Tongue (tissue), 2 donors: ENCODE measurements around the gene ARPIN.

- RAMPAGE, long total RNA: no peak
Observed at GRCh38 chr15:88652852-88653298, 14.1 kb downstream of the ISG20 start.

DNA sequence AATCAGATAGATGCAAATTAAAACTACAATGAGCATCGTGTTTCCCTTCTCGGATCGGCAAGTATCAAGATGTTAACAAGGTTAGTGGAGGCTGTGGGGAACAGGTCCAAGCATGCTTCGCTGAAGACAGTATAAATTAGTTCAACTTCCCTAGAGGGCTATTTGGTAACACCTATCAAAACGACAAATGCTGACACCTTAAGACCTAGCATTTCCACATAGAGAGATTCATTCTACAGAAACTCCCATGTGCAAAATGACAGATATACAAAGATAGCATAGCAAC, 449 bp upstream of the MFGE8 start:
- RAMPAGE, long total RNA: no peak

DNA sequence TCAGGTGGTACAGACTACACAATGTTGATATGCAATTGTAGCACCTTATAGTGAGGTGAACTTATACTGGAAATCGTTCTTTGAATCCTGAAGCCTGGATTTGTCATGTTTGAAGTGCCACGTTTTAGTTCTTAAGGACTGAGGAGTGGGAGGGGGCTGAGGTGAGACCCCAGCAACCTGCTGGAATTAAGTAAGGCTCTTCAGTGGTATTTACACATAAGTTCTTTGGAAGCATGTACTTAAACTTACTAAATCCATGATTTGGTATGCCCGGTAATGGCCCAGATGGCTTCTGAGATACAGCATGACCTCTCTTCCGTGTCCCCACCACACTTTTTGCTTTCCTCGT, 7.1 kb downstream of the ABHD2 start:
- RAMPAGE, long total RNA: no peak

DNA sequence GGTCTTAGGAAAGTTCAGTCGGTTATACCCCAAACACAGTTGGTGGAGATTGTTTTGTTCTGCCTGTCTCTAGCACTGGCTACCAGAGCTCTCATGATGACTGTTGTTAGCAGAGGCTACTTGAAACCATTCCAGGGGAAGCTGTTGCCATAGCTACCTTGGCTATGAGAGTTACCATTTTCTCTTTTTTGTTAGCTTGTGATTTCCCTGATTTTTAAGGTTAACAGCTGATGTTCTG, 26.7 kb downstream of the ABHD2 start:
- RAMPAGE, long total RNA: no peak

DNA sequence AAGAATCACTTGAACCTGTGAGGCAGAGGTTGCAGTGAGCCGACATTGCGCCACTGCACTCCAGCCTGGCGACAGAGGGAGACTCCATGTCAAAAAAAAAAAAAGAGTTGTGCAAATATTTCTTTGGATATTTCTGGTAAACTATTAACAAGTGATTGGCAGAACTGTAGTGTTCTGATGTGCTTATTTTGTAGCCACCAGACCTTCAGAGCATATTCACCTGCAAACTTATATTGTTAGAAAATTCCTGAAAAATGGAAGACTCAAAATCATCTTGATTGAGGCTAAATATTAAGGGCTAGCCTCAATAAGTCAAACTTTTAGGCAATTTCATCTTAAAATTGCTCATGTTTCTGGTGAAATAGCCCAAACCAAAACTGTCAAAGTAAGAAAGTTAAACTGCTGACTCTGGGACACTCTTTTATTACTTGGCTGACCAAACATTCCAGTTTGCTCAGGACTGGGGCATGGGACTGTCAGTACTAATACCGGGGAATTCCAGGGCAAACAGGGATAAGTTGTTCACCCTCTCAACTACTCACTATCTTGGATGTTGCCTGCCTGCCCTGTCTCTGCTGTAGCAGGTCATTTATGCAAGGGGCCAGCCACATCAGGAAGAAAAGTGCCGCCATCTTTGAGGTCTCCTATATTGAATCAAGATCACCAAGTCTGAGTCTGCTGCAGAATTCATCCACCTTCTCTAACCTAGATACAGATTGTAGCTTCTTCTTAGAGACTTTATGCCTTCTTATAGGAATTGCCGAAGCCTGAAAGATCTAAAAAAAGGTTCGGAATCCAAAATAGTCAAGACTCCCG, 37.1 kb downstream of the ABHD2 start:
- RAMPAGE, long total RNA: no peak

- RAMPAGE, long total RNA: no peak
Observed at GRCh38 chr15:89316338-89317296, 18.0 kb downstream of the POLG start.

GRCh38 chr15:89498090-89498833, 1.9 kb upstream of the RHCG start:
- RAMPAGE, long total RNA: no peak

GRCh38 chr15:89575788-89576743, 797 bp downstream of the TICRR start:
- RAMPAGE, long total RNA: no peak

- RAMPAGE, long total RNA: no peak
Observed at GRCh38 chr15:89631533-89632479, 23.5 kb downstream of the KIF7 start.

GRCh38 chr15:89632822-89634093, 22.0 kb downstream of the KIF7 start:
- RAMPAGE, long total RNA: no peak

DNA sequence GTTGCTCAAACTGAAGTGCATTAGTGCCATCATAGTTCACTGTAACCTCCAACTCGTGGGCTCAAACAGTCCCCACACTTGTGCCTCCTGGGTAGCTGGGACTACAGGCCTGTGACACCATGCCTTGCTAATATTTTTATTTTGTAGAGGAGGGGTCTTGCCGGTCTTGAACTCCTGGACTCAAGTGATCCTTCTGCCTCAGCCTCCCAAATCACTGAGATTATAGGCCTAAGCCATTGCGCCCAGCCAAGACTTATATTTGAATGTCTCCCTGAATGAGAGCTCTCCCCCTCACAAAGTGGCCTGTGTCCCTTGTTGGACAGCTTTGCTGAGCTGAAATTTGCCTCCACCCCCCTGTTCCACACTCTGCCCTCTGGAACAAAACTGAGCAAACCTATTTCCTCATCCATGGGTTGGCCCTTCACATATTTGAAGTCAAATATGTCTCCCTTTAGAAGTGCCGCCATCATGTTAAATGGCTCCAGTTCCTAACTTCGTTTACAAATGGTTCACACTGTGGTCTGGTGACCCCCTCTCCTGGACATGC, 4.8 kb downstream of the PLIN1 start:
- RAMPAGE, long total RNA: no peak

DNA sequence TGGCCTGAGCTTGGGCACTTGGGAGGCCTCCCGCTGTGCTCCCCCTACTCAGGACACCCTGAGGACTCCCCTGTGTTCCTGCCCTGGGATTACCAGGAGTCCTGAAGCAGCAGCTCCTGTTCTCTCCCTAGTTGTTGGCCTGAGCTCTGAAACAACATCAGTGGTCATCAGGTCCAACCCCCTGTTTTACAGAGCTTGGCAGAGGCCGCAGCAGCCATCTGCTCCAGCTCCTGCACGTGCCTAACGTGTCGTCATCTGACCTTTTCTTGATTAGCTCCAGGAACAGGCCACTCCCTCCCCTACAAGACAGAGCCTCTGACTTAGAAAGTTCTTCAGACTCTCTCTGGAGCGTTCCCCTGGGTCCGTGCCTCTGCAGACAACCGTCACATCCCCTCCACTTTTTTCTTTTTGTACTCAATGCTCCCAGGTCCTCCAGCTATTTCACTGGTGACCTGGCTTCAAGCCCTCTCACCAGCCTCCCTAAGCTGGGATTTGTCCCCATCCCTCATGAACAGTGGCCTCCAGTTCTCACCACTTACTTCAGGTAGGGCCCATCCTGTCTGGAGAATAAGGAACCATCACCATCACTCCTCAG, 7.9 kb upstream of the MESP2 start:
- RAMPAGE, long total RNA: no peak

DNA sequence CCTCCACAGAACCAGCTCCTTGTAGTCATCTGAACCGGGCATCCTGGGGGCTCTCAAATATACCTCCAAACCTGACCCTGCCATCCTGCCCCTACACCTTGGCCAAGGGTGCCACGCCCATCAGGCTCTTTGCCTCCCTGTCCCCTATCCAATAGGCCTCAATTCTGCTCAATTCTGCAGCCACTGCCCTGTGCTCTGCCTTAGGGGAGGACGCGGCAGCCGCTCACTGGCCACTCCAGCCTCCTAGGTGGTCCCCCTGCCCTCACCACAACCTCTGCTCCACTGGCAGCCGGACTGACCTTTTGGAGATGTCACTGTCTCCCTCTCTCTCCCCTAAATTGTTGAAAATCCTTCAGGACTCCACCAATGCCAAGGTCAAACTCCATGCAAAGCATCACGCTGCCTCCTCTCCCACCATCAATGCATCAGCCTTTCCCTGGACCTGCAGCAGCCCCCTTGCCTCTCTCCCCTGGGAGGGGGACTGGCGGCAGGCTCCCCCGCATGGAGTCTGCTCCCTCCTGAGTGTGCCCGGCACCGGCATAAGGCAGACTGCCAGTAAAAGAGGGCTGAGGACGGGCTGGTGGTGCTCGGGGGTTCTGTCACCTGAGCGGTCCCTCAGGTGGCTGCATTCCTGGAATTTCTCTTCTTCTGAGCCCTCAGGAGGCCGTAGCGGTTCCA, 9.5 kb upstream of the ANPEP start:
- RAMPAGE, long total RNA: no peak

DNA sequence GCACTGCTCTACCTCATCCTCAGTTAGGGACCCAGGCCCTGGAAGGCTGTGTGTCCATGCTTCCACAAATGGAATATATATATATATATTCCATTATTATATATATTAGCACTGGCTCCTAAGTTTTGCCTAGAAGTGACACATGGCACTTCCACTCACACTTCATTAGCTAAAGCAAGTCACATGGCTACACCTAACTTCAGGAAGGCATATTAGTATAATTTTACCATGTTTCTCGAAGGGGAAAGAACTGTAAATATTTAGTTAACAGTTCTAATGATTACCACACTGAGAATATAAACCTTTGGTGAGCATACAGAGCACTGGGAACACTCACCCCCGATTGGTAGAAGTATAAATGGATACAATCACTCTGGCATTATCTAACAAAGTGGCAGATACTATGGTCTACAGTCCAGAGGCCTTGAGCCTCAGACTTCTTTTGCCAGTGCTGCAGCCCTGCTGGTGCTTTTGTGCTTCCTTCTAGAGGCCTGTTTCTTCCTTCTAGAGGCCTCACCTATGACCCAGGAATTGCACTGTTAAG, 28.6 kb downstream of the AP3S2 start:
- RAMPAGE, long total RNA: no peak

- RAMPAGE, long total RNA: no peak
Observed at GRCh38 chr15:89912167-89913131, at the start of gene ARPIN. ARPIN (minus strand) TSS chr15:89912952.

DNA sequence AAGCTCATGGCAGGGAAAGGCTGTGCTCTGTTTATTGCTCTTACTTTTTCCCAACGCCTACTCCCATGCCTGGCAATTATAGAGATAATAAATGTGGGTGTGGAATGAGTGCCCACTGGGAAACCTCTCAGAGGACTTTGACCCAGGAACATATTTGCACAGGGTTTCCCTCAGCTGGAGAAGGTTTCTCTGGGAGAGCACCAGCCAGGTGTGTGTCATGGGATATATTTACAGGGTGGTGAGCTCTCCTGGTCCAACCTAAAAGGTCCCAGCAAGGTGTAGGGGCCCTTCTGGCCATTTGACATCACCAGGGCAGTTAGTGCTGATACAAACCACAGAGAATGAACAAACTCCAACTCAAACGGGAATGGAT, 27.9 kb downstream of the ZNF710 start:
- RAMPAGE, long total RNA: no peak

DNA sequence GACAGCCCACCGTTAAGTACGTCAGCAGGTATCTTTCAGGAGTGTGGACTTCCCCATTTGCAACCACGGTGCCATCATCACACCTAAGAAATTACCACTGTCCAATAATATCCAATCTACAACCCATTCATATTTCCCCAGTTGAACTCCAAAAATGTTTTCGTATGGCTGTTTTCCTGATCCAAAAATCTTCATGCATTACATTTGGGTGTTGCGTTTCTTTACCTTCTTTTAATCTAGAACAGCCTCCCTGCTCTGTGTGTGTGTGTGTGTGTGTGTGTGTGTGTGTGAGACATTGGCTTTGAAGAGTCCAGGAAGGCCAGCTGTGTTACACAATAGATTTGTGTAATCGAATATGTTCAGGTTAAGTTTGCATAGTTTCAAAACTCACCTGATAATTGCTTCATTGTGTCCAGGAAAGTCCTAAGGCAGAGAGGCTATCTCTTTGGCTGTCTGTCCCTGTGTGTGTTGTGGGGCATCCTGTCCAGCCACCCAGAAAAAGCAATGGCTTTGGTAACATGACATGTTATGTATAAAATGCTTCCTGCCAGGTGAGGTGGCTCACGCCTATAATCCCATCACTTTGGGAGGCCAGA, 37.4 kb downstream of the ZNF710 start:
- RAMPAGE, long total RNA: no peak

- RAMPAGE, long total RNA: no peak
Observed at GRCh38 chr15:90053567-90054356, 48.5 kb downstream of the IDH2 start.

DNA sequence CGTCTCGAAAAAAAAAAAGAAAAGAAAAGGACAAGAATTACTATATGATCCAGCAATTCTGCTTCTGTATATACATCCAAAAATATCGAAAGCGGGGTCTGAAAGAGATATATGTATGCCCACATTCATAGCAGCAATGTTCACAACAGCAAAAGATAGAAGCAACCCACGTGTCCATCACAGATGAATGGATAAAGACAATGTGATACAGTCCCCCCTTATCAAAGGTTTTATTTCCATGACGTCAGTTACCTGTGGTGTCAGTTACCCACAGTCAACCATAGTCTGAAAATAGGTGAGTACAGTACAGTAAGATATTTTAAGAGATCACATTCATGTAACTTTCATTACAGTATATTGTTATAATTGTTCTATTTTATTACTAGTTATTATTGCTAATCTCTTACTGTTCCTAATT, 5.3 kb downstream of the IDH2 start:
- RAMPAGE, long total RNA: no peak

GRCh38 chr15:90103873-90104409, 1.7 kb upstream of the IDH2 start:
- RAMPAGE, long total RNA: no peak